Metastatic Liver Carcinoma in the Lung (tissue), 2 donors: ENCODE measurements around the genes EVC, CRMP1 and PPP2R2C.

- PRO-cap, 2 experiments = no peak in any of the 2 experiments
Measured at GRCh38 chr4:4853290-4853807, 6.1 kb upstream of the MSX1 start.

DNA sequence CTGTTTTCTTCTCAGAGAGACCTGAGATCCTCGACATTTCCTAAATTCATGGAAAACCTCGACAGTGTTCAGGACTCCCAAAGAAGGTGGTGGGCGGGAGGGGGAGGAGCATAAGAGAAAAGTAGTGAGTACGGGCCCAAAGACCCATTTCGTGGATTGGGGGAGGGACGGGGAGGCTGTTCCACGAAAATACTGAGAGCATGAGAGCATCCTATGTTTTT lies 5.7 kb upstream of the MSX1 start:
- PRO-cap, 2 experiments = no peak in any of the 2 experiments

GRCh38 chr4:4865992-4866606 lies 6.6 kb downstream of the MSX1 start:
- PRO-cap, 2 experiments = no peak in any of the 2 experiments

DNA sequence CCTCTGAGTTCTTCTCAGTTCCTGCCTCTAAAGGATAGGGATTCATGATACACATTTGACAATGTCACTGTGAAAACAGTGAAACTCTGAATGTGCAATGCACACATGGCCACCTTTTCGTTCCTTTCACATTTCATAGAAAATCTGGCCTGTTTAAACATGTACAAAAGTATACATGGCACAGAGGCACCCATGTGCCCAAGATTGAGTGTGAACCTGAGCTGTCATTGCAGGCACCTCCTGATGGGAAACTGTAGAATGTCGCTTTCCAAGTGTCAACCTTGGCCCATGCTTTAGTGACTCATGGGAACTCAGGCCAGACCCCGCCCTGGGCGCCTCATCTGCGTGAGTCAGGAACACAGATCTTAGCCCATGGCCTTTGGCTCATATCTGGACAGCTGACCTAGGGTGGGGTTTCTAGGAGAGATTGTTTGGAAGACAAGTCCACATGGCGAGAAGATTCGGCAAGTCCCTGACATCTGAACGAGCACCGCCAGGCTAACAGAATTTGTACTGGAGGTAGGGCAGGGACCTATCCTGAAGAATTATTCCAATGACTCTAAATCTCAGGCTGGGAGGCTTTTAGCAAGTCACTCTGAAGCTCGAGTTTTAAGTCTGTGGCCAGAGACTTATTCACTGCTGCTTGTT lies 50.0 kb downstream of the CYTL1 start:
- PRO-cap, 2 experiments = no peak in any of the 2 experiments

GRCh38 chr4:5443947-5444470 lies 264.4 kb downstream of the EVC2 start:
- PRO-cap, 2 experiments = no peak in any of the 2 experiments

GRCh38 chr4:5710877-5711783 lies at the start of gene EVC:
Gene EVC, plus strand, starts transcription at chr4:5711201.
- PRO-cap, 2 experiments = peak in 2 of 2 experiments; most common plus-strand start chr4:5711258 (in 2)

DNA sequence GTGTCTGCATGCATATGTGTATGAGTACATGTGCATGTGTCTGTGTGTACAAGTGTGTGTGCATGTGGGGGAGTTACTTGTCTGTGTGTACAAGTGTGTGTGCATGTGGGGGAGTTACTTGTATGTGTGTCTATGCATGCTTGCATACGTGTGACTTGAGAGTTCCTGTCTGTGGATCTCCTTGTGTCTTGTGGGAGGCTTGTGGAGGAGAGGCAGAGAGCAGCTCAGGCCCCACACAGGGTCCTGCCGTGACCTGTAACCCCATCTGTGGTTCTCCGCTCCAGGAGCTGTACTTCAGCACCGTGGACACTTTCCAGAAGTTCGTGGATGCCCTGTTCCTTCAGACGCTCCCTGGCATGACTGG lies 72.2 kb downstream of the EVC start:
- PRO-cap, 2 experiments = no peak in any of the 2 experiments

- PRO-cap, 2 experiments = no peak in any of the 2 experiments
Measured at GRCh38 chr4:5892552-5893548, at the start of gene CRMP1. Gene CRMP1, minus strand, starts transcription at chr4:5893086.

DNA sequence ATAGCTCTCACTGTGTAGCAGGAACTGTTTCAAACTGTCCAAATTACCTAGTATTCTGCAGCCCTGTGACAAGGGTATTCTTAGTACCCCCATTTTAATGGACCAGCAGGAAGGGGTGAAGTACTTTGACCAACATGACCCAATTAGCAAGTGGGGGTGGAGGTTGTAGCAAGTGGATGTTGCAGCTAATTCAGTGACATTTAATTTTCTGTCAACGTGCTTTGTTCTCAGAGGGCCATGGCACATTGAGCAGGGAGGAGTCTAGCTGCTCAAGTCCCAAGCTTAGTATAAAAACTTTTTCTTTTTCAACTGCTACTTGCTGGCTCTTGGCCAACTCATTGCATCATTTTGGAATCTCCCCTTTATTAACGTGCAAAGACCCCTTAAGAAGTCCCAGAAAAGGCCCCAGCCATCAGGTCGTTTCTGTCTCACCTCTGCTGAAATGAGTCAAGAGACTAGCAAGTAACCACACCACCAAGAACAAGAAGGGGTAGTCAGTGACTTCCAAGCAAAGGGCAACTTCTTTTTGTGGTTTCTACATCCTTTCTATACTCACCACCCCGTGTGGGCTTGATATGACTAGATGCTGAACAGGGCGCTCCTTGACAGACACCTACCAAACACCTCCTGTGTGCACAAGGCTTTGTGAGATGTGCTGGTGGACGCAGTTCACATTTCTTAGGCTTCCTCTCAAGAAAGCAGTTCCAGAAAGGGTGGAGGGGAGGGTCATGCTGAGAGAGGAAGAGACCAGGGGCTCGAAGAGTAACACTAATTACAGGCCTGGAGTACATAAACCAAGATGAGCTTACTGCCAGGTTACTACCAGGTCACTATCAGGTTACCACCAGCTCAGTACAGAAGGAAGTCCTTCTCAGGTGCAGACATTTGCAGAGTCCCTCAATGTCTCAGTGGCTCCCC lies 19.5 kb downstream of the JAKMIP1 start:
- PRO-cap, 2 experiments = no peak in any of the 2 experiments

- PRO-cap, 2 experiments = peak in 1 of 2 experiments; most common plus-strand start chr4:6257170 (in 1)
Measured at GRCh38 chr4:6257039-6257937, 12.4 kb upstream of the WFS1 start.

GRCh38 chr4:6278603-6279183 lies 9.0 kb downstream of the WFS1 start:
- PRO-cap, 2 experiments = no peak in any of the 2 experiments

- PRO-cap, 2 experiments = no peak in any of the 2 experiments
Measured at GRCh38 chr4:6324618-6325586, 55.3 kb downstream of the WFS1 start.

GRCh38 chr4:6472396-6473004 lies at the start of gene PPP2R2C:
Gene PPP2R2C, minus strand, starts transcription at chr4:6472614.
- PRO-cap, 2 experiments = no peak in any of the 2 experiments

DNA sequence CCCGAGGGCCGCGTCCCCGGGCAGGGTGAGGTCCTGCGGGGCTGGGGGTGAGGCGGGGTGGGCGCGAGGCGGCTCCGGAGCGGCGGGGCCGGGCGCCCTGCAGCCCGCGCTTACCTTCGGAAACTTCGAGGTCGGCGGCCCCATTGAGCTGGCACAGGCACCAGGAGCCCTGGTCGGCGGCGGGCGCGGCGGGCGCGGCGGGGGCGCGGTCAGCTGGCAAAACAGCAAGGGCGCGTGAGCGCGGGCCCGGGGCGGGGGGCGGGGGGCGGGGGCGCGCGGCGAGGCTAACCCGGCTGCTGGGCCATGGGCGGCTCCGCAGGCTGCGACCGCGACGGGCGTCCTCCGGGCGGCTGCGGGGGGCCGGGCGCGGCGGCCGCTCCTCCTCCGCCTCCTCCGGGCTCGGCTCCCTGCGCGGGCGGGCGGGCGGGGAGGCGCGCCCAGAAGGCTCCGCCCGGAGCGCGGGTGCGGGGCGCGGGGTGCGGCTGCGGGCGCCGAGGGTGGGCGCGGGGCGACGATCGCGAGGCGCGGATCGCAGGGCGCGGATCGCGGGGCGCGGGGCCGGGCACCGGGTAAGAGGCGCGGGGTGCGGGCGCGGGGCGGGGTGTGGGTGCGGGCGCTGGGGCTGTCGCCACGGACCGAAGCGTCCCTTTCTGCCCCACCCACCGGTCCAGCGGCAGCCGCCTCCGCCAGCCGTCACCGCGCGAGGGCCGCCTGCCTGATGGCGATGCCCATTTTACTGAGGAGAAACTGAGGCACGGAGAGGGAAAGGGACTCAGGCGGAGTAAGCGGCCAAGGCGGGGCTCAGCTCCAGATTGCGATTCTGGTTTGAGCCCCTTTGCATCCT lies 11.3 kb upstream of the MAN2B2 start:
- PRO-cap, 2 experiments = no peak in any of the 2 experiments

- PRO-cap, 2 experiments = no peak in any of the 2 experiments
Measured at GRCh38 chr4:6614895-6615200, 25.6 kb upstream of the MRFAP1 start.

DNA sequence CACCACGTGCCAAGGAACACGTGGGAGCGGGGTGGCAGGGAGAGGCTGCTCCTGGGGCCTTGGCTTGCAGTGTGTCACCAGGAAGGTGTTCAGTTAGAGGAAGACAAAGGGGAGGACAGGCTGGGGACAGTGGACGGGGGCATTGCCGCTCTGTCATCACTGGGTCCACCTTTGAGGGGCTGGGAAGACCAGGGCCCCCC lies 9.0 kb downstream of the BLOC1S4 start:
- PRO-cap, 2 experiments = no peak in any of the 2 experiments

DNA sequence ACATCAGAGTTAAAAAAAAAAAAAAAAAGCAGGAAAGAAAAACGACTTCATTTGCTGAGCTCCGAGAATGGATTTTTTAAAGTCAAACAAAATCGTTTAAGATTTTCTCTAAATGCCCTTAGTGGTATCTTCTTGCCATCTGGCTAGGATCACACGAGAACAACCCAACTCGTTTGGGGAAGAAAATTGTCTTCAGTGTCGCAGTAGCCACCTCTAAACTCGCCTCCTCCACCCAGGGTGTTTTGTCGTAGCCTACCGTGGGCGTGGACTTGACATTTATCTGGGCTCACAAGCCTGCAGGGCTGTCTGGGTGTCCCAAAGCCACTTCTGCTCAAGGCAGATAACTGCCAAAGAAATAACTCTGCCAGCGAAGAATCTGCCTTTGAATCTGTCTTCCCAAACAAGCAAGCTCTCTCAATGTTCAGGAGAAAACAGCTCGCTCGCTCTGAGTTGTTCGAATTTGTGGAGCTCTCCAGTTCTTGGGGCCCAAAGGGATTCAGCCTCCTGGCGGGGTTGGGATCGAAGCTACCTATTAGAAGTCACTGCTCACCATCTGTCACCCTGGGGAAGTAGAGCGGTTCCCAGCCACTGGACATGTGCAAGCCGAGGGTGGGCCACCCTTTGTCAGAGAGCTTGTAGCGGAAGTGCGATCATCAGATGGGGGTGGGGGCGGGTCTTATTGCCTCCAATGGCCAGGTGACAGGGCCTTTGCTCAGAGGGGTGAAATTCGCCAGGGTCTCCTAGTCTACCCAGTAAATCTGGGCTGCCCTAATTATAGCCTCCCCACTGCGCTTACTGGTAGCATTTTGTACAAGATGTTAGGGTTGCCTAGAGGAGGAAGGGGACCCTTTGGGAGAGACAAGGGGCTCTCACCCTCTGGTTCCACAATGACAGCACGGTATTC lies 14.8 kb downstream of the BLOC1S4 start:
- PRO-cap, 2 experiments = no peak in any of the 2 experiments

DNA sequence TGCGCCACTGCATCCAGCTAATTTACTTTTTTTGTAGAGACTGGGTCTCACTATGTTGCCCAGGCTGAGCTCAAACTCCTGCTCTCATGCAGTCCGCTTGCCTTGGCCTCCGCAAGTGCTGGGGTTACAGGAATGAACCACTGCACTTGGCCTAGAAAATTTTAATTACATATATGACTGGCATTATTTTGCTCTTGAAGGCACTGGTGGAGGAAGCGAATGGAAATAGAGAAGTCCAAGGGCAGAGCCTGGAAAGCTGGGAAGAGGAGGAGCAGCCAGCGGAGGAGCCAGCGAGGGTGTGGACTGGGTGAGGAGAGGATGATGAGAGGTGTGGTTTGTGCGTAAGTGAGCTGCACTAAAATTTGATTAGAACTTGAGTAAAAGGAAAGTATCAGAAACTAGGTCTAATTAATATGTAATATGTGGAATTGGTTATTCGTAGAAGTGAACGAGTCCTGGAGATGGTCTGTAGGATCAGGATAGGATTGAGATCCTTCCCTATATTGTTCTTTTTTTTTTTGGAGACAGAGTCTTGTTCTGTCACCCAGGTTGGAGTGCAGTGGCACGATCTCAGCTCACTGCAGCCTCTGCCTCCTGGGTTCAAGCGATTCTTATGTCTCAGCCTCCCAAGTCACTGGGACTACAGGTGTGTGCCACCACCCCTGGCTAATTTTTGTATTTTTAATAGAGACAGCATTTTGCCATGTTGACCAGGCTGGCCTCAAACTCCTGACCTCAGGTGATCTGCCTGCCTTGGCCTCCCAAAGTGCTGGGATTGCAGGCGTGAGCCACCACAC lies 13.4 kb downstream of the KIAA0232 start:
- PRO-cap, 2 experiments = no peak in any of the 2 experiments

DNA sequence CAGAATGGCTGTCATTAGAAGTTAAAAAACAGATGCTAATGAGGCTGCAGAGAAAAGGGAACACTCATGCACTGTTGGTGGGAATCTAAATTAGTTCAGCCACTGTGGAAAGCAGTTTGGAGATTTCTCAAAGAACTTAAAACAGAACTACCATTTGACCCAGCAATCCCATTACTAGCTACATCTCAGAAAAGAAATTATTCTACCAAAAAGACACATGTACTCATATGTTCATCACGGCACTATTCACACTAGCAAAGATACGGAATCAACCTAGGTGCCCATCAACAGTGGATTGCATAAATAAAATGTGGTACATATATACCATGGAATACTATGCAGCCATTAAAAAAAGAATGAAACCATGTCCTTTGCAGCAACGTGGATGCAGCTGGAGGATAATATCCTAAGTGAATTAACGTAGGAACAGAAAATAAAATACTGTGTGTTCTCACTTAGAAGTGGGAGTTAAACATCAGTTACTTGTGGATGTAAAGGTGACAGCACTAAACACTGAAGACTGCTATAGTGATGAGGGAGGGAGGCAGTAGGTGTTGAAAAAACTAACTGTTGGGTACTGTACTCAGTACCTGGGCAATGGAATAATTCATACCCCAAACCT lies 37.2 kb downstream of the KIAA0232 start:
- PRO-cap, 2 experiments = no peak in any of the 2 experiments

DNA sequence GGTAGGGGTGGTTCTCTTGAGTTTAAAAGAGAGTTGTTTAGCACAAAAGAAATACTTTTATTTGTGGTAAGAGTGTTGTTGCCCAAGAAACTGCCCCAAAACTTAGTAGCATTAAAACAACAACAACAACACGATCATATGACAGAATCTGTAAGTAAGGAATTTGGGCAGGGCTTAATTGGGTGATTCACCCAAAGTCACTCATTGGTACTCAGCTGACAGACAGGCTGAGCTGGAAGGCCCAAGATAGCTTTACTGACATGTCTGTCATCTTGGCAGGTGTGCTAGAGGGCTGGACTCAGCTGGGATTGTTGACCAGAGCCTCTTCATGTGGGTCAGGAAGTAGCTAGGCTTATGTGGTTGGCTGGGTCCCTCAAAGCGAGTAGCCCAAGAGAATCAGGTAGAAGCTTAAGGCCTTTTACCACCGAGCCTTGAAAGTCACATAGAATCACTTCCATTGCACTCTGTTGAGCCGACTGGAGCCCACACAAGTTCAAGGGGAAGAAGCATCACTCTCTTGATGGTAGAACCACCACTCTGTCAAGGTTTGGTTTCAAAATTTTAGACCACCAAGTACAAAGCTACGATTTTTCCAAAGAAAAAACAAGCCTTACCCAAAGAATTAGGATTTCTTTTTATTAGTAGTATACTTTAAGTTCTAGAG lies 52.4 kb downstream of the KIAA0232 start:
- PRO-cap, 2 experiments = no peak in any of the 2 experiments